OVCAR3 (cell line): ENCODE data around the genes STRIP2 and SSMEM1.

DNA sequence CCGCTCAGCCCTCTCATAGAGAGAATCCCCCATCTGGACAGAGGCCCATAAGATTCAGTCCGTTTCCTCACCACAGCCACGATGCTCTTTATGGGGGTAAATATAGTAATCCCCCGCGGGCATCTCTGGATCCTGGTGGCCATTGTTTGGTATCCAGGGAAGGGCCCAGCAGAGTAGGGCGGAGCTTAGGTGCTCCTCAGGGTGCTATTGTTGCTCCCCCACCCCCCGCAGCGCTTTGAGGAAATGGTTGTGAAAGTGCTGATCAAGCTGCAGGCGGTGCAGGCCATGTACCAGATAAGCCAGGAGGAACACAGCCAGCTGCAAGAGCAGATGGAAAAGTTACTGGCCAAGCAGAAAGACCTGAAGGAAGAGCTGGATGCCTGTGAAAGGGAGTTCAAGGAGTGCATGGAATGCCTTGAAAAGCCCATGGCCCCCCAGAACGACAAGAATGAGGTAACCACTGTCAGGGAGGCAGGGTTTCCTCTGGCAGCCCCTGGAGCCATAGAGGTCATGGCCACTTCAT, 17.7 kb upstream of the FLNC start:
- RRBS: no CpG with 5 or more reads among the region's 10 CpGs

- RRBS: 93% methylated on average over 2 of the region's 37 CpGs
Measured at GRCh38 chr7:128831162-128832236, 1.3 kb downstream of the FLNC start.

- RRBS: no CpG with 5 or more reads among the region's 26 CpGs
Measured at GRCh38 chr7:128836446-128837470, 6.6 kb downstream of the FLNC start.

GRCh38 chr7:129137184-129137734, 7.2 kb upstream of the TSPAN33 start:
- RRBS: no CpG with 5 or more reads among the region's 2 CpGs

DNA sequence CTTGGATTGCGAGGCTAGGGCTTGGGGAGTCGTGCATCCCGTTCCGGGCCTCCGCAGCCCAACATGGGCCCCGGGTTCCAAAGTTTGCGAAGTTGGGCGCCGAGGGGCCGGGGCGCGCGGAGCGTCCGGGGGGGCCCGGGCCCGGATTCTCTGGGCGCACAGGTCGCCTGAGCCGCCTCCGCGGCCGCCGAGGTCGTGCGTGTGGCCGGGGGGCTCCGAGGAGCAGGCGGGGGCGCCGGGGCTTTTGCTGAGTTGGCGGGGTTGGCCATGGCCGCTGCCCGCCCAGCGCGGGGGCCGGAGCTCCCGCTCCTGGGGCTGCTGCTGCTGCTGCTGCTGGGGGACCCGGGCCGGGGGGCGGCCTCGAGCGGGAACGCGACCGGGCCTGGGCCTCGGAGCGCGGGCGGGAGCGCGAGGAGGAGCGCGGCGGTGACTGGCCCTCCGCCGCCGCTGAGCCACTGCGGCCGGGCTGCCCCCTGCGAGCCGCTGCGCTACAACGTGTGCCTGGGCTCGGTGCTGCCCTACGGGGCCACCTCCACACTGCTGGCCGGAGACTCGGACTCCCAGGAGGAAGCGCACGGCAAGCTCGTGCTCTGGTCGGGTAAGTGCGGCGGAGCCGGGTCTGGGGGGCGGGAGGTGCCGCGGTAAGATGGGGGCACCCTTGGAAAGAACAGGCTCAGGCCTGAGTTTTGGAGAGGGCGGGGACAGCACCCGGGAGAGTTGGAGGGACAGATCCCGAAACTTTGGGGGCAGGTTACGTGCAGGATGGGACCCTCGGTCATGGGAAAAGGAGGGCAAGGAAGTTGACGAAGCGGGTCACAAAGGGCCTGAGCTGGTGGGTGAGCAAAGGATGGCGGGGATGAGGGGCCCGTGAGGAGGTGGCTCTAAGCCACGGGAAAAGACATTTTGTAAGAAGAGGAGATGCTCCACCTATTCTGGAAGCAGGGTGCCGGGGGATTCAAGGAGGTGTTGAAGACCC, 740 bp downstream of the SMO start:
- RRBS: 5% methylated on average over 51 of the region's 89 CpGs

- RRBS: no CpG with 5 or more reads among the region's 6 CpGs
Measured at GRCh38 chr7:129278825-129279397, 54.1 kb downstream of the AHCYL2 start.

GRCh38 chr7:129433807-129434973, at the start of gene STRIP2:
Gene STRIP2, plus strand, starts transcription at chr7:129434432.
- RRBS: 4% methylated on average over 43 of the region's 101 CpGs

DNA sequence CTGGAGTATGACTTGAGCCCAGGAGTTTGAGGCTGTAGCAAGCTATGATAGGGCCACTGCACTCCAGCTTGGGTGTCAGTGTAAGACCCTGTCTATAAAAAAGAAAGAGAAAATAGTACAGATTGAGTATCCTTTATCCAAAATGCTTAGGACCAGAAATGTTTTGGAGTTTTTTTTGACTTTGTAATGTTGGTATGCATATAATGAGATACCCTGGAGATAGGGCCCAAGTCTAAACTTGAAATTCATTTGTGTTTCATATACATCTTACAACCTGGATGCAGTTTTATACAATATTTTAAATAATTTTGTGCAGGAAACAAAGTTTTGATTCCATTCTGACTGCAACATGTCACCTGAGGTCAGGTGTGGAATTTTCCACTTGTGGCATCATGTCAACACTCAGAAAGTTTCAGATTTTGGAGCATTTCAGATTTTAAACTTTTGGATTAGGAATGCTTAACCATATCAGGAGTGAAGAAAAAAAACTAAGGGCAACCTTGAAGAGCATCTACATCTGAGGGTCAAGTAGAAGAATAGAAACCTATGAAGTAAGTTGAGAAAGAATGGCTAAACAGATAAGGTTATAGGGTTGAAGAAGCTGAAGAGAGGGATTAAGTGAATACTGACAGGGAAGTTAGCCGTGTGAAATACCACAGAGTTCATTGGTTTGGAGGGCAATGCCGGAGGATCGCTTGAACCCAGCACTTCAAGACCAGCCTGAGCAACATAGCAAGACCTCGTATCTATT, 7.3 kb downstream of the NRF1 start:
- RRBS: no CpG with 5 or more reads among the region's 4 CpGs

- RRBS: no CpG with 5 or more reads among the region's 3 CpGs
Measured at GRCh38 chr7:129638149-129638683, 26.7 kb downstream of the NRF1 start.

- RRBS: no CpG with 5 or more reads among the region's 11 CpGs
Measured at GRCh38 chr7:129834315-129835081, 118.3 kb downstream of the UBE2H start.

- RRBS: no CpG with 5 or more reads among the region's 12 CpGs
Measured at GRCh38 chr7:129948731-129949226, 4.0 kb downstream of the UBE2H start.

DNA sequence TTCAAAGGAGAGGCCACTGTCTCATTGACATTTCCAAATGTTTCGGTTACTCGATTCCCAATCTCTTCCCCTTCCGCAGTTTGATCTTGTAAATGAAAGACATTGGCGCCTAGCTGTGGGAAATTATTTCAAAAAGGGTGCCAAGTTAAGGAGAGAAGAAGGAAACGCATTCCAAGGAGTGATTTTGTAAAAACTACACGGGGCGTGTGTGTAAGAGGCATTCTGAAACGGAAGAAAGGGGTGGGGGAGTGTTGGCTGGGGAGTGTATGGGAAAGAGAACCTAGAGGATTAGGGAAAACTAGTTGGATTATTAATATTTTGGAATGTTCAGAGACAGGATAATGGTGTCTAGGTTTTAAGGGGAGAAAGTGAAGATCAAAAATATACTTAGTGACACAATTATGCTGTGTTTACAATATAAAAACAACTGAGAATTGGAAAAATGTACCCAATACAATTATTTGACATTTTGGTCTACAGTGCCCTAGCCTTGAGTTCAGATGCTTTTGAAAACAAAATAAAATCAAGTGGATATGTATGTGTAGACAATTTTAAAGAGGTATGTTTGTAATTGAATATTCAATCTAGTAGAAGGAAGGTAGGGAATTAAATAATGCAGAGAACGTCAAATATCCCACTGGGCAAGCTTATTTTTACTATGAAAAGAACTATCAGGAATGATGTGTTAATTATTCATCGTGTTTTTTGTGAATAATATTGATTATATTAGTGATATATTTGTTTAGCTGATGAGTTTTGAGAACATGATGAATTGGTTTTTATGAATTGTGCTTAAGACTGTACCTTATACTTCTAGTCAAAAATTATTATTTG, 930 bp downstream of the KLHDC10 start:
- RRBS: no CpG with 5 or more reads among the region's 10 CpGs

GRCh38 chr7:130135626-130136243, 65.4 kb downstream of the KLHDC10 start:
- RRBS: no CpG with 5 or more reads among the region's 5 CpGs

DNA sequence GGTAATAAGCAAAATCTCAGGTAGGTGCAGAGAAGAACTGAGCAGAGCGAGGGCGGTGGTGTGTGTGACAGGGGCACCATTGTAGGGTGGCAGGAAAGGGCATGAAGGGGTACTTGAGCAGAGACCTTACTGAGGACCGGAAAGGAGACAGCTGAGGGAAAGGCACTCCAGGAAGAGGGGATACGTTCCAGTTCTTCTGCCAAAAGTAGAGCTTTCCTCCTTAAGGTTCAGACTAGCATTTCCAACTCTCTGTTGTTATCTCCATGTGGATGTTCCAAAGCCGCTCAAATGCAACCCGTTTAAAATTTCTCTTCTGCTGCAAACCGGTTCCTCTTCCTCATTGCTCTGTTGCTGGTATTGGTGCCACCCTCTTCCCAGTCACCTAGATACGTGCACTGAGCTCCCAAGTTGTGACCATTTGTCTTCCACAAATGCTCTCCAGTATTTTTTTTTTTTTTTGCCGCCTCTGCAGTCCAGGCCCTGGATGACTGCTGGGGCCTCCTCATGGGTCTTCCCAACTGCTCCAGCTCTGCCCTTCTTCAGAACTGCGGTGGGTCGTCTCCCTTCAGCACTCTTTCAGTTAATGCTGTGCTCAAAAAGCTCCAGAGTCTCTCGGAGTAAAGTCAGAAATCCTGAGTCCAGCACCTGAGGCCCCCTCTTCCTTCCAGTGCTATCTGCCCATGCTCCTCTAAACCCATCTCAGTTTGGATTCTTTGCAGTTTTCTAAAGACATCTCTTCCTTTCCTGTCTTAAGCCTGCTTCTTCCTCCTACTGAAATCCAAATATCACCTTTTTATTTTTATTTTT, 47.4 kb downstream of the TMEM209 start:
- RRBS: no CpG with 5 or more reads among the region's 12 CpGs

GRCh38 chr7:130207723-130208059, at the start of gene SSMEM1:
Gene SSMEM1, plus strand, starts transcription at chr7:130207860.
- RRBS: no CpG with 5 or more reads among the region's 1 CpG

DNA sequence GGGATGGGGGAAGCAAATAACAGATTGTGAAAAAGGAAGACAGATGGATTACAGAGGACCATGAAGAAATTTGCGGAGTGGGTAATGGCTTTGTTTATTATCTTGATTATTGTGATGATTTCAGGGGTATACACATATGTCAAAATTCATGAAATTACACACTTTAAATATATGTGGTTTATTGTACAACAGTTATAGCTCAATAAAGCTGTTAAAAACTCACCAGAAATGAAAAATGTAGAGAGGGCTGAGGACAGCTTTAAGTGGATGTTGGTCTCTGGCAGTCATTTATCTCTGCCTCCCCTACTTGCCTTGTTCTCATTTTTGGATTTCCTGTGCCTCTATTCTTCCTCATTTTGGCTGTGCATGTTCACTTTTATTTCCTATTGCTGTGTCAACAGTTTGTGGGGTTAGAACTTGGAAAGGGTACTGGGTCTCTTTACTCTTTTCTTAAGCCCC, 18.7 kb upstream of the MEST start:
- RRBS: no CpG with 5 or more reads among the region's 1 CpG

GRCh38 chr7:130536316-130537185, 44.7 kb downstream of the MEST start:
- RRBS: no CpG with 5 or more reads among the region's 24 CpGs

GRCh38 chr7:130877226-130877816, 143.3 kb upstream of the KLF14 start:
- RRBS: no CpG with 5 or more reads among the region's 4 CpGs

DNA sequence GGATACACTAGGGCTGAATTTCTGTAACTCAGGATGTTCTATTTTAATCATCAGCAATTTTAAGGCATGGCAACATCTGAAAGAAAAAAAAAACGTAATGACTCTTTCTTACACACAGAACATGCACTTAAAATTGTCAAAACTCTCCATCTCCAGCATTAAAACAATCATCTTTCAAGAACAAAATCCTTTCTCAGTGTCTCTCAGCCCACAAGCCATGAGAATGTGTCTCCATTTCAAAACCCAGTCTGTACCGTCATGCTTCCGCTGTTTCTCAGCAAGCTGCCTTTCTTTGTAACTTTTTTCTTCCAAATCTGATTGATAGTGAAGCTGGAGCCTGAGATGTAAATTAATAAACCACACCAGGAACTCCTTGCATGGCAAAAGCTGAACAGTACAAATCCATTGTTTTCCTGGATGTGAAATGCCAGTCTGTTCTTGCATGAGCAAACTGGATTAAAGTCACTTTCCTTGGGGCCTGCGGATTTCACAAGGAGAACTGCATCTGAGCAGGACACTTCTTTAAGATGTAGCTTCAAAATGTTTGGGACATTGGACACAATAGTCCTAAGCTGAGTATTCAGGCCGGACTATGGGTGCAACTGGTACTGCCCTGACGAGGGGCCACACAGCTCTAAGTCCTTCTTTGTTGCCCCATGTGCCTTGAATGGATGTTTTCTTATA, 147.5 kb upstream of the KLF14 start:
- RRBS: no CpG with 5 or more reads among the region's 6 CpGs

DNA sequence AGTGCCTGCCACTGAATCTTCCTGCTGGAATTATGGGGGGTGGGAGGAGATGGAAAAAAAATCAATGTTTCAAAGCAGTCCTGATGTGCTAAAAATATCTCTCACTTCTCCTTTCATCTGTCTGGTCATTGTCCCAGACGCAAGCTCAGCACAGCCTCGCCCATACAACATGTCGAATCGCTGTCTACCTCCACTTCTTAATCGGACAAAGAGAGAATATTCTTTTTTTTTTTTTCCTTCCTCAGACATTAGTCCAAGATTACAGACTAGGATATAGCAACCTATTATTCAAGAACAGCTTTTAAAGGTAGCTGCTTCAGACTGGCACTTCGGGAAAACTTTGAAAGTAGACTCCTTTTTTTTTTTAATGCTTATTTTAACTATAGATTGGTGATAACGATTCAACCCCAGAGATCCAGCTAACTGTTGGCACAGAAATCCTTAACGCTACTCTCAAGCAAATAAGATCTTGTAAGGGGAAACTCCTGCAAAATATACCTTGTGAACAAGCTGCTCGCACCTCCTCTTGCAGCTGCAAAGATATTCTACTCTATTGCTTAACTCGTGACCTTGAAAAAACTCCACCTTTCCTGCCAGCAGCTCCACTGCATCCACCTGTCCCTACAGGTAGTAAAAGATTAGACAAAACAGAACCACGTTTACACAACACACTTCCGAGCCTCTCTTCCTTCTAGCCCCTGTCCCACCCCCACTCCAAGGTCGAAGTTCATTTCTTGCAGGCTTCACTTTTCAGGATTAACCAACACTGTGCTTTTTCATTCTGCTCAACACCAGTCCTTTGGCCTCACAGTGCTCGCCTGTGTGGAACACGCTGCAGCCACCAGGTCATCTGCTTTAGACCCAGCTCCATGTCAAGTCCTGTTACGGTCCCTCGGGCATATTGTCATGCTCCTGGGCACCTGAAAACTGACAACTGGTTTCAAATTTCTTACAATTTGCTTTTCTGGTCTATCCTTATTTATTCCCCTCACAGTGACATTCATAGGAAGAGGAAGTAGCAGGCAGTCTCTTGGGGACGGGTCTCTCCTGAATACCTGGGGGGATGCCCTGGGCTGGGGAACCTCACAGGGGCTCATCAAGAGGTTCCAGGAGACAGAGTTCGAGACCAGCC, 165.6 kb upstream of the KLF14 start:
- RRBS: no CpG with 5 or more reads among the region's 19 CpGs